ENCODE results near the genes UNC5CL and TREM2.

GRCh38 chr6:40276174-40276575 lies 311.0 kb downstream of the LRFN2 start:
- PRO-cap, result no peak

GRCh38 chr6:40377974-40378759 lies 209.0 kb downstream of the LRFN2 start:
- PRO-cap, result no peak

DNA sequence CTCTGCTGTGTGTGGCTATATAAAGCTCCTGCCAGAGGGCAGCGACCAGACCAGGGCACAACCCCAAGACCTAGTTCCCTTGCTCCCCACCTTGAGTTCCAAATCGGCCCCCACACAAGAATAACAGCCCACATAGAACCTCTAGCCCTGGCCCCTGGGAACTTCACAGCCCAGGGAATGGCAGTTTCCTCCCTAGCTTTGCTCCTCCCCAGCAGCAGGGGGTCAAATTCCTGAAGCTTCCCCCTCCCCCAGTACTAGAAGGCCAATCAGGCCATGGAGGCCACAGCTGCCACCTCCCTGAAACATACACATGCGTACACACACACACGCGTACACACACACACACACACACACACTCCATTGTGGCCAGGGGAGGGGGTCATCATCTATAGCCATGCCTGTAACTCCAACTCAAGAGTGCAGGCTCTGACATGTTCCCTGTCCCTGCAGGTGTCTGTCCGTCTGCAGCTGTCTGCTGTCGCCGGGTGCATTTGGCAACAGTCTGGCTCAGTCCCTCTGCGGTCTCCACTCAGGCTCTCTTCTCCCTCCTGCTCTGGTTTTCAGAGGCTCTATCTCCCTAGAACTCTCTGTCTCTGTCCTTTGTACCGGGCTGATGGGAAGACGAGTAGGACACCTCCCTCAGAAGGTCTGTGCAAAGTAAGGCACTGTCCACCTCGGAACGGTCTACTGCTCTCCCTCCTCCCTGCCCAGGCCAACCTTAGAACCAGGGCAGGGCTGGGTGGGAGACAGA lies 1.5 kb downstream of the LRFN2 start:
- PRO-cap, result no peak

GRCh38 chr6:40996445-40997271 lies 42.4 kb downstream of the UNC5CL start:
- PRO-cap, result no peak

DNA sequence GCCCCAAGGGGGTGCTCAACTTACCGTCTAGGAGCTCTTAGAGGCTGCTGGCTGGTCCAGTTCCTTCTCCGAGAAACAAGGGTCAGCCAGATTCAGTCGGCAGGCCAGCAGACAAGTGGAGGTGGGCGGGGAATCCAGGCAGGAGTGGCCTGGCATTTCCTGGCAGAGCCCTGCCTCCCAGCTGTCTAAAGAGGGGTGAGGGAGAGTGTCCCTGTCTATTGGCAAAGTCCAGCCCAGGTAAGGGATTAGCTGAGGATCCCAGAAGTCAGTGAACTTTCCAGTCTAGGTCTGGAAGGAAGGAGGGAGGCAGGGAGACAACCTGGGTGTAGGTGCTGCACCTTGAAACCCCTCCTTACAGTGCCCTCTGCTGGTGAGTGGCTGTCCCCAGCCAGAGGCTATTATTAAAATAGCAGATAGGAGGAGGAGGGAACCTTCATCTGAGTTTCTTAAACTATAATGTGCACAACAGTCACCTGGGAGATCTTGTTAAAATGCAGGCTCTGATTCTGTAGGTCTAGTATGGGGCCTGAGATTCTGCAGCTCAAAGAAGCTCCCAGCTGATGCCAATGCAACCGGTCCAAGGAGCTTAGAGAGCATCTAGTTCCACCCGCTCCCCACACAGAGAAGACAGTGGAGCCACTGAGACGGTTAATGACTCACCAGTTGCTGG lies at the start of gene UNC5CL:
UNC5CL (minus strand) TSS at position 84 of the 670 bp plus-strand sequence.
- PRO-cap, result no peak

DNA sequence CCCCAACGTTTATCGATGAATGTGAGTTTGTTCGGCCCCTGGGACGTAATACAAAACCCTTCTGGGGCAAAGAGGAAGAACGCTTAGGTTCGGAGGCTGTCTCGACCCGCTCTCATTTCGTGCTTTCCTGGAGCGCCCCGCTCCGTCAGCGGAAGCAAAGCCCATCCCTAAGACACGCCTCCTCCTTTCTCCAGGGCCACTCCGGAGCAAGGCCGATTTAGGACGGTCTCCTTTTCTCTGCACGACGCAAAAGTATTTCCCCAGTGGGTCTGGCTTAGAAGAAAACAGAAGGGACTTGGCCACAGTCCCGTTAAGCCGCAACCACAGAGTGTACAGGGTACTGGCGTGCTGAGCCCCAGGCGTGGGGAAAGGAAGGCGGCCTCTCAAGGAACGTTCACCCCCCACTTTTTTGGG lies 382 bp downstream of the OARD1 start:
- PRO-cap, result bidirectional peak, plus-strand start at position 220 of the sequence, minus-strand start at position 119 of the sequence

GRCh38 chr6:41162833-41163437 lies at the start of gene TREM2:
TREM2 (minus strand) TSS chr6:41163116.
- PRO-cap, result no peak

GRCh38 chr6:41201421-41202217 lies 670 bp upstream of the TREML2 start:
- PRO-cap, result no peak

DNA sequence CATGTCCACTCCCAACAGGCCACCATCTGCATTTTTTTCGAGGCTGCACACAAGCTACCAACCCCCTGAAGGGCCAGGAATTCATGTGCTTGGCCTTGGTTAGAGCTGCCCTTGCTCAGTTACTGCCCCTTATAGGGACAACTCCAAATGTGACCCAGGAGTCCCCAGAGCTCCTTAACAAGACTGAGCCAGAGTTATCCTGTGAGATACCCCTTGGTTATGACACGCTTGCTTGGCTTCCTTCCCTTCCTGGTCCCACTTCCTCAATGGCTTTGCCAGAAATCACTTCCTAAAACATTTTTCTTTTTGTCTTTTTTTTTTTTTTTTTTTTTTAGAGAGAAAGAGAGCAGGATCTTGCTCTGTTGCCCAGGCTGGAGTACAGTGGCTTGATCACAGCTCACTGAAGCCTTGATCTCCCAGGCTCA lies 8.9 kb downstream of the TREM1 start:
- PRO-cap, result no peak

GRCh38 chr6:41318435-41319235 lies 16.8 kb upstream of the NCR2 start:
- PRO-cap, result no peak

DNA sequence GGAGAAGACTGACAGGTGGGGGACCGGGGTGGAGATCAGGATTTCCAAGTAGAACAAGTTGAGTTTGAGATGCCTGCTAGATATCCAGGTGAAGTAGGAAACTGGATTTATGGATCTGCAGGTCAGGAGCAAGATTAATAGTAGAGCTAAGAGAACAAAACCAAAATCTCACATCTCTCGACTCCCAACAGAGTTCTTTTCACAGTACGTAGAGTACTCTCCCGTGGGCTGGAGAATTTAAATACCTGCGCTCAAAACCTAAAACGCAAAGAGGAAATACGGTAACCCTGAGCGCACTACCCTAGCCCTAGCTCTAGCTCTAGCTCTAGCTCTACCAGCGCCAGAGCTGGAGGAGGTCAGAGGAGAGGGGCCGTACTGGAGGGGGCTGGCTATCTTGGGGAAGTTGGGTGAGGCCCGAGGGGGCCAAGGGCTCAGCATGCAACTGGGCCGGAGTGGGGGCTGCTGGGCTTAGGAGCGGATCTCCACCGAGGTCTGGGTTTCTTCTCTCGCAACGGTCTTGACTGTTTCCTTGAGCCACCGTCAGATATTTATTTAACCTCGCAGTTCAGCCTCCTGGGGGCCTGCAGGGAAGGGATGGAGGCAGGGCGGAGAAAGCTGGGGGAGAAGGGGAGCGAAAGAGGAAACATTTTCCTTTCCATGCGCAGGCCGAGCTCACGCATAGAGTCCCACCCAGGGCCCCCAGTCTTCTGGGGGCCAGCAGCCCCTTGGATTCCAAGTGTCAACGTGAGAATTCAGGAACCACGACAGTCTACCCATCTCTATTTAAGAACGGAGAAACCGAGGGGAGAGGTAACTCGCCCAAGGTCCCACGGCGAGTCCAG lies 91.0 kb downstream of the NCR2 start:
- PRO-cap, result no peak

- PRO-cap, result no peak
Observed at GRCh38 chr6:41439919-41440558, 104.6 kb downstream of the NCR2 start.

GRCh38 chr6:41456607-41457304 lies 89.4 kb upstream of the FOXP4 start:
- PRO-cap, result no peak

GRCh38 chr6:41502797-41503310 lies 43.3 kb upstream of the FOXP4 start:
- PRO-cap, result no peak

GRCh38 chr6:41519175-41520637 lies 26.5 kb upstream of the FOXP4 start:
- PRO-cap, result no peak

DNA sequence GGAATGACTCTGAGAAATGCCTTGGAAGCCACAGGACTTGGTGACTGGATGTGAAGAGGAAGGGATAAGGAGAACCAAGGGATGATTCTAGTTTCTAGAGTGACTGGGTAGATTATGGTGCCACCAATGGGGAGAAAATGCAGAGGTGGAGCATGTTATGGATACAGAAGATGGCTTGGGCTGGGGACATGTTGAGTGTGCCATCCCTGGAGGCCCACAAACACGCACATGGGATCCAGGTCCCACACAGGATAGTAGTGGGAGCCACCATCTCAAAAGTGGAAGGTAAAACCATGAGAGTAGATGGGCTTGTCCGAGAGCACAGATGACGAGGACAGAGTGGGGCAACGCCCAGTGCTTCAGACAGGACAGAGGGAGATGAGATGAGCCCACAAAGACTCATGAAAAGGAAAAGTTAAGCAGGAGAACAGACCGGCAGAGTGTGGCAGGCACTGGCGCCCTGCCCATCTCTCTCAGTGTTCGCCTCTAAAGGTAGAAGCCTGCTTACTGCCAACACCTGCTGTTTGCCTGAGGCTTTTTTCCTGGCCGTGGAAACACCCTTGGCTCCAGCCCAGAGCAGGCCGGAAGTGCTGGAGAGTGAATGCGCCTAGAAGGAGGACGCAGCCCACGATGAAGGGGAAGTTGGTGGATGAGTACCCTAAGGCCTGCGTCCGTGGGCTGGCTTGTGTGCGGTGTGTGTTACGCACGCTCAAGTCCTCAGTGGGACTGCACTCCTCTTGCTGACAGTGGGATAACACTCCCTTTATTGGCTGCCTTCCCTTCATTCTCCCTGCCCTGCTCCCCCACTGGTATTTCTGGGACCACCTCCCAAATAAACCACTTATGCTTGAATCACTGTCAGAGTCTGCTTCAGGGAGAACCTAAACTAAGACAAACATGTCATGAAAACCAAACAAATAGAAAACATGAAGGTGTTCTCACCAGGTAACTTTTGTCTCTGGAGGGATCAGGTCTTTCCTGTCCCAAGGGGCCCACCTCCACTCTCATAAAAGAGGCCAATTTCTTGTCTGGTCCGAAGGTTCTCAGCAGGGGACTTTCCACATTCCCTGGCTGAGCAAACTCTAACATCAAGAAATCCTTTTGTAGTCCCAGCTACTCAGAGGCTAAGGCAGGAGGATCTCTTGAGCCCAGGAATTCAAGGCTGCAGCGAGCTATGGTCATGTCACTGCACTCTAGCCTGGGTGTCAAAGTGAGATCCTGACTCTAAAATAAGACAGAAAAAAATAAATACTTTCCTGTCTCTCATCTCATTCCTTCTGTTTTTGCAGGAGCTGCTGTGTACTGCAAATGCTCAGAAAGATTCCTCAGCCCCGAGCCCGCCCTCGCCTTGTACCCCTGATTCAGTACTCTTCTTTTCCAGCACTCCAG lies 9.1 kb upstream of the FOXP4 start:
- PRO-cap, result no peak

DNA sequence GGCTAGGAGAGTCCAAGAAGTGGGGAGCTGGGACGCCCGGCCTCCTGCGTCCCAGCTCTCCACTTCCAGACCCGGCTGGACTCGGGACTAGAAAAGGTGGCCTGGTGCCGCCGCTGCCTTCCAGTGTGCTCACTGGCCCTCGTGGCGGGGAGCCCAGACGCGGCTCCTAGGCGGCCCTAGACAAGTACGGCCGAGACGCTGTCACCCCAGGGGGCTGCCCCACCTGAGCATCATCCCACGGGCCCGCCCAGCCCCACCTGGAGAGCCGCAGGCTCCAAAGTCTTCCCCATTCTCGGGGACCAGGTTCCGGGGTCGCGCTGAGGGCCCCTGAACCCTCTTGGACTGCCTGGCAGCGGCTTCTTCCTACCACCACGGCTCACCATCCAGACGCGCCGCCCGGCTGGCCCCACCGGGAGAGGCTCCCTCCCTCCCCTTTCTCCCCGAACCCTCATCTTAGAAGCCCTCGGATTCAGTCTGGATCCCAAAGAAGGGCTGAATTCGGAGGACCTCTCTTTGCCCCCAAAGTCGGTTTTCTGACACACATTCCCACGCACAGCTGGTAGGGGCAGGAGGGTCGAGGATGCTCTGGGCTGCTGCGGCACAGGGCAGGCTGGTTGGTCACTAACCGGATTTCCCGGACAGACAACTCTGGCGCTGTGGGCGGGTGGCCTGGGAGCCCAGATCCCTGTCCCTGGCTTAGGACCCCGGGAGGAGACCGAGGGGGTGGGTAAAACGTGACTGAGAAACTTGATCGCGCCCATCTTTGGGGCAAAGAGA lies 788 bp upstream of the MDFI start:
- PRO-cap, result no peak

GRCh38 chr6:41767094-41767875 lies 12.4 kb downstream of the FRS3 start:
- PRO-cap, result no peak

DNA sequence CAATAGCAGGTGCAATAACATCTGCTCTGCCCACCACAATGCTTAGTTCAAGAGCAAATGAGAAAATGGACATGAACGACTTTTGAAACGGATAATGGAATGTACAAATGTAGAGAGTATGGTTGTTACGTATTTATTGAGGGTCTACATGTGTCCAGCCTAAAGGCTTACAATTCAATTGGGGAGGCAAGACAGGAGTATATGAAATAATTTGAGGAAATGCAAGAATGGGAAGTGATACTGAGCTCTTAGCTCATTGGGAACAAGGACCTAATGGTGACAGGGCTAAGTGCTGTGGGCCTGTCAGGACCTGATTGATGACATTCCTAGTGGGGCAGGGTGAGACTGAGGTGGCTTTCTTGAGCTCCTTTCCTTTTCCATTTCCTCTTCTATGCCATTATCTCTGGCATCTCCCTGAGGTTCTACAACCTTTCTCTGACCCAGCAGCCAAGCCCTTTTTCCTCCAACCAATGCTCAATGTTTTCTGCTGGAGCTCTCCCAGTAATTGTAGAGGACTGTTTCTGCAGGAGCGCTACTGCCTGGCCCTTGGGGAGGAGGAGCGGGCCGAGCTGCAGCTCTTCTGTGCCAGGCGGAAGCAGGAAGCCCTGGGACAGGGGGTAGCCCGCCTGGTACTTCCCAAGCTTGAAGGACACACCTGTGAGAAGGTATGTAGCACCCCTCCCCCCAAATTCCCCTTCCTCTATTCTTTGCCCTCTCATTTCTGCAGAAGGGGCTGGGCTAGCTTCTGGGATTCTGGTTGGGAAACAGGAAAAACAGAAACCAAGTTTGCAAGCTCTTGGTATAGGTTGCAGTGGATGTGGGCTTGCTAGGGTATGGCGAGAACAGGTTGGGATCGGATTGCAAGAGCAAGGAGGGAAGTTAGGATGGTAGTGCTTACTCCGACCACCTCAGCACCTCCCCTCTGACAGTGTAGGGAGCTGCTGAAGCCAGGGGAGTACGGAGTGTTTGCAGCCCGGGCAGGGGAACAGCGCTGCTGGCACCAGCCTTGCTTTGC lies 2.8 kb upstream of the TOMM6 start:
- PRO-cap, result no peak

DNA sequence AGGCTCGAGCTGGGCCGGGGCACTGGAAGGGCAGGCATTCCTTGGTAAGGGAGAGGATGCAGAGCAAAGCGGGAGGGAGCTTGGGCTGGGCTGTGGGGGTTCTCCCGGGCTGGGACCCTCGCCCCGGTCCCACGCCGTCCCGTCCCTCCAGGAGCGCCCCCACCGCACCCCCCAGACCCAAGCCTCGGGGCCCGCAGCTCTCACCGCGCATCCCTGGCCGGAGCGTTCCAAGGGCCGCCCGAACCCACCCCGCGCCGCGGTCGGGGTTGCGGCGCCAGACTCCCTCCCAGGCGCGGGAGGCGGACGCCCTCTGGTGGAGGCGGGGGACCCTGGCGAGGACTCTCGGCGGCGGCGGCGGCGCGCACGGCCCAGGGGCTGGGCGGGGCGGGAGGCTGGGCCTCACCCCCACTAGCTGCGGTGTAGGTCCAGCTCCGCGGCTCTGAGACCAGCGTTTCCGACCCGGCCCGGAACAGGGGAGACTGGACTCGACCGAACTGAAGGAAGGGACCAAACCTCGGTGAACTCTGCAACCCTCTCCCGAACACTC lies 1.1 kb upstream of the TOMM6 start:
- PRO-cap, result unidirectional peak, plus-strand start at position 451 of the sequence

All from left common carotid artery plus branches (tissue), 1 donor.